HT1080 (cell line): ENCODE measurements around a stretch of chr21.

RAMPAGE:
- cytosol, long total RNA, result no peak
- long total RNA, result no peak
- nucleus, long total RNA, result no peak
Measured at GRCh38 chr21:37382037-37382462, 15.5 kb downstream of the DYRK1A start.

DNA sequence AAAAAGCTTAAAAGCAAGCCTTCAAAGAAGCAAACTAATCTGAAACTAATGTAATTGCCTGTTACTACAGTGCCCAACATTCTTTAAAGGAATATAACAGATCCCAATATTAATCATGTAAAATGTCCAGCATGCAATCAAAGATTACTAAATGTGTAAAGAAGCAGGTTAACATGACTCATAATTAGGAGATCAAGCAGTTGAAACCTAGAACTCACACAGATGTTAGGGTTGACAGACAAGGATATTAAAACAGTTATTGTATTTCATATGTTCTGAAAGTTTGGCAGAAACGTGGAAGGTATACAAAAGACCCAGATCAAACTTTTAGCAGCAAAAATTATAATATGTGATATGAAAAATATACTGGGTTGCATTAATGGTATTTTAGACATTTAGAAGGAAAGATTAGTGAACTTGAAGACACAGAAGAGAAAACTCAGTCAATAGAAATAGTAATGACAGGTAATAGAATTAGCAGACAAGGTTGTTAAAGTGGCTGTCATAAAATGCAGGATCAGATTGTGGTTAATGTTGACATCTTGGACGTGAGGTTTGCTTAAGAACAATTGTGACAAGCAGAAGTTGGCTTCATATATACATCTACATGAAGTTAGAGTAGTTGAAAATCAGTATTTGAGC lies 18.0 kb downstream of the DYRK1A start:
RAMPAGE:
- cytosol, long total RNA, result no peak
- long total RNA, result no peak
- nucleus, long total RNA, result no peak

GRCh38 chr21:37398348-37399129 lies 32.0 kb downstream of the DYRK1A start:
RAMPAGE:
- cytosol, long total RNA, result no peak
- long total RNA, result no peak
- nucleus, long total RNA, result no peak

GRCh38 chr21:37430284-37431017 lies 63.9 kb downstream of the DYRK1A start:
RAMPAGE:
- cytosol, long total RNA, result no peak
- long total RNA, result no peak
- nucleus, long total RNA, result no peak

DNA sequence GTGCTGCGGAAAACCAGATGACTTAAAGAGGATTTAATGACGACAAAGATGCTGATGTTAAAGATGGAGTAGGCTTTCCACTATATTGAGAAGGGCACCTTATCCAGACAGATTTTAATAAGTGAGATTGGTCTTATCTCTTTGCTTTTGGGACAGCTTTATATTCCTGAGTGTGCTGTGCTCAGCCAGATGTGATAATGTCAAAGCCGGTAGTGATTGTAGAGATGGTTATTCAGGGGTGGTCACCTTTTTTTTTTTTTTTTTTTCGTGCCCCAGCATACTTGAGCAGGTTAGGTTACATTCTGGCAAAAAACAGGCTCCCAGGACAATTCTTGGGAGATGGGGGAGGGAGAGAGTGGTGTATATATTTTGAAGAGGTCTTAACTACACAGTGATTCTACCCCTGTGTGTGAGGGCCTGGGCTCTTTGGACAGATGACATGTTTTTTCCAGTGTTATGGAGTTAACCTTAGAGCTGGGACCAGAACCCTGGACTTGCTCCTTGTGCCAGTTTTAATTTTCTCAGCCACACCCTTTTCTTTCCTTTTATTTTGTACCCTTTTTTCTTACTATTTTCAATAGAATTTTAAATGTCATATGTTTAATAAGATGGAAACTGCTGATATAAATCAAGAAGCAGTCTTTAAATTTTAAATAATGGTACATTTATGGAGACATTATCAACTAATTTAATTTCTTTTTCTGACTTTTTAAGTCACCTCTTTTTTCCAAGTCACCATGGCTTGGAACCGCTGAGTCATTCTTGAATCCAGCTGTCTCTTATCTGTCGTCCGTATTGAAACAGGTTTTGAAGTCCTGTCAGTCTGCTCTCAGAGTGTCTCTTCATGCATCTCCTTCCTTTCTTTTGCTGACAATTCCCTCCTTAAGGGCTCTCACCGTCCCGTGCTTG lies 88.5 kb downstream of the DYRK1A start:
RAMPAGE:
- cytosol, long total RNA, result no peak
- long total RNA, result no peak
- nucleus, long total RNA, result no peak

DNA sequence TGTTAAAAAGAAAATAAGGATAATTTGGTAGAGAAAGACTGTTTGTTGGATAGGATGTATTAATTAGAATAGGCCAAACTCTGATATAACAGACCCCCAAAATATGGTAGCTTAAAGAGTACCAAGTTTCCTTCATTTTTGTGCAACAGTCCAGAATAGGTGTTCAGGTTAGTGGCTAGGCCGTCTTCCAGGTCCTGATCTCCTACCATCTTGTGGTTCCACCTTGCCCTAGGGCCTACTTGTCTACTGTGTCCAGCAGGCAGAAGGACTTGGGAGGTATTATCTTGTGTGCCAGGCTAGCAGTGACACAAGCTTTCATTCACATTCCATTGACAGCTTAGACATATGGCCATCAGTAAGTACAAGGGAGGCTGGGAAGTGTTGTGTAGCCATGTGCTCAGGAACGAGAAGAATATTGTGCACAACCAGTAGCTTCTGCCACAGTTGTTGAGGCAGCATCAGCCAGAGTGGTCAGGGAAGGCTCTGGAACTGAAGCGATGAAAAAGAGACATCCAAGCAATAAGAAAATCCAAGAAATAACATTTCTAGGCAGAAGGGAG lies 144.0 kb downstream of the DYRK1A start:
RAMPAGE:
- cytosol, long total RNA, result no peak
- long total RNA, result no peak
- nucleus, long total RNA, result no peak

DNA sequence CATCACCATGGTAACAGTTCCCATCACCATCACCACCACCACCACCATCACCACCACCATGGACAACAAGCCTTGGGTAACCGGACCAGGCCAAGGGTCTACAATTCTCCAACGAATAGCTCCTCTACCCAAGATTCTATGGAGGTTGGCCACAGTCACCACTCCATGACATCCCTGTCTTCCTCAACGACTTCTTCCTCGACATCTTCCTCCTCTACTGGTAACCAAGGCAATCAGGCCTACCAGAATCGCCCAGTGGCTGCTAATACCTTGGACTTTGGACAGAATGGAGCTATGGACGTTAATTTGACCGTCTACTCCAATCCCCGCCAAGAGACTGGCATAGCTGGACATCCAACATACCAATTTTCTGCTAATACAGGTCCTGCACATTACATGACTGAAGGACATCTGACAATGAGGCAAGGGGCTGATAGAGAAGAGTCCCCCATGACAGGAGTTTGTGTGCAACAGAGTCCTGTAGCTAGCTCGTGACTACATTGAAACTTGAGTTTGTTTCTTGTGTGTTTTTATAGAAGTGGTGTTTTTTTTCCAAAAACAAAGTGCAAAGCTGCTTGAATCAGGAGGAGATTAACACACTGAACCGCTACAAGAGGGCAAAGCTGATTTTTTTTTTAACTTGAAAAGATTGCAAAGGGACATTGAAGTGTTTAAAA lies 145.6 kb downstream of the DYRK1A start:
RAMPAGE:
- cytosol, long total RNA, result no peak
- long total RNA, result no peak
- nucleus, long total RNA, result no peak

DNA sequence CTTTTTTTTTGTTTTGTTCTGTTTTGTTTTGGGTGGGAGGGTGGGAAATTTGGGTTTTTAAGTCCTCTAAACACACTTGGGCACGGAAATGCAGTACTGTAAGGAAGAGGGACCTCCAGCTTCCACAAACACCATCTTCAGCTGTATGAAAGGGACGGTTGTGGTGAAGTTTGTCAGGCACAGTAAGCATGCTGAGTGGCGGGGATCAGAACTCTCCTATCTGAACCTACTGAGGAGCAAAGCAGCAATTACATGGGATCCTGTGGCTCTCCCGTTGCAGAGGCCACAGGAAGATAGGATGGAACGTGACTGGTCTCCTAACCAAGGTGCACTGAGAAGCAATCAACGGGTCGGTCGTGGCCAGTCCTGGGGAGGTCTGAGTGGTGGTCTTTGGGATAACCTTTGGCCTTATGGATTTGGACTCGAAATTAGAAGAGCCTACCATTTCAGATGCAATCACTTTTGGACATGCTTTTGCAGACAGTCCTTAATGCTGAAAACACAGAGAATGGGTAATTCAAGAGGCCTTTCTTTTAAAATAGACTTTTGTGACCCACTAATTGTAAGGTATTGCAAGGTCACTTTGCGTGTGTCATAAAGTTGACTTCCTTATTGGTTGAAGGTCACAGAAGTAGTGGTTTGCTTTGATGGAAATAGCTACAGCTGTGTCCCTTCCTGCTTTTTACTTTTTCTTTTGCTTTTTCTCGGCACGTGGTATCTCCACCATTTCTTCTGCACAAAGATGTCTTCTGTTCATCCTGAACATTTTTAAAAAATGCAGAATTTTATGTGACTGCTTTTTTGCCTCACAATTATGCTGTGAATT lies 146.6 kb downstream of the DYRK1A start:
RAMPAGE:
- cytosol, long total RNA, result no peak
- long total RNA, result no peak
- nucleus, long total RNA, result no peak

GRCh38 chr21:37517128-37517905 lies 150.7 kb downstream of the DYRK1A start:
RAMPAGE:
- cytosol, long total RNA, result no peak
- long total RNA, result no peak
- nucleus, long total RNA, result no peak

GRCh38 chr21:37563277-37564323 lies 197.0 kb downstream of the DYRK1A start:
RAMPAGE:
- cytosol, long total RNA, result no peak
- long total RNA, result no peak
- nucleus, long total RNA, result no peak

RAMPAGE:
- cytosol, long total RNA, result no peak
- long total RNA, result no peak
- nucleus, long total RNA, result no peak
Measured at GRCh38 chr21:37565210-37565670, 198.7 kb downstream of the DYRK1A start.

DNA sequence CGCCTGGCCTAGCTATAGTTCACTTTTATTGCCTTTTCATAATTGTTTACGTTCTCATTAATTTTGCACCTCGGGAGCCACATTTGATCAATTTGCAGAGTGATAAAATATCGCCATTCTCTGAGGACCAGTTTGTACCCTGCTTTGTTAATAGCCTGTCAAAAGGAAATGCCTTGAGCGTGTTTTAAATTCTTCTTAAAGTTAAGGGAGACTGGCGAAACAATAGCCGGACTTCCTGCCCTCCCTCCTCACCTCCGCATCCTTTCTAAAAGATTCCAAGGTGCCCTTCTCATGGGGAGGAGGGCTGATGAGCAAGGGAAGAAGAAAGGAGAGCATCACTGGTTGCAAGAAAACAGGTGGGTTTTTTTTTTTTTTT lies 271.6 kb downstream of the KCNJ6 start:
RAMPAGE:
- cytosol, long total RNA, result no peak
- long total RNA, result no peak
- nucleus, long total RNA, result no peak

GRCh38 chr21:37751142-37751798 lies 165.0 kb downstream of the KCNJ6 start:
RAMPAGE:
- cytosol, long total RNA, result no peak
- long total RNA, result no peak
- nucleus, long total RNA, result no peak

GRCh38 chr21:38170306-38170698 lies 86.5 kb upstream of the KCNJ15 start:
RAMPAGE:
- cytosol, long total RNA, result no peak
- long total RNA, result no peak
- nucleus, long total RNA, result no peak

DNA sequence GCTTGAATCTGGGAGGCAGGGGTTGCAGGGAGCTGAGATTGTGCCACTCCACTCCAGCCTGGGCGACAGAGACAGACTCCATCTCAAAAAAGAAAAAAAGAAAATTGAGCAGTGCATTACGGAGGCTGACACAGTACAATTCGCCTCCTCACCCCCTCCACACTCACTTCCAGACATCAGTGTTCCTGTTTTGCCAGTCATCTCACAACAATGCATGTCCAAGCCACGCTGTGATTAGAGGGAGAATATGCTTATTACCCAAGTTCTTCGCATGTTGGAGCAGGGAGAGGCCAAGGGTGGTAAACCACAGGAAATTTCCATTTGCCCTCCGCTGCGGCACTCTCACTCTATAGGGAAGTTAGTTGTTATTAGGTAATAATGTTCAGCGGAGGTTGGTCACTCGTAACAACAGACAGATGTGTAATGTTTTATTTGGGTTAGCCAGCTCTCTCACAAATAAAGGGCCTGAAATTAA lies 32.9 kb downstream of the KCNJ15 start:
RAMPAGE:
- cytosol, long total RNA, result no peak
- long total RNA, result no peak
- nucleus, long total RNA, result no peak

RAMPAGE:
- cytosol, long total RNA, result no peak
- long total RNA, result no peak
- nucleus, long total RNA, result no peak
Measured at GRCh38 chr21:38296285-38296988, 39.6 kb downstream of the KCNJ15 start.

GRCh38 chr21:38435013-38435524 lies 63.2 kb downstream of the ERG start:
RAMPAGE:
- cytosol, long total RNA, result no peak
- long total RNA, result no peak
- nucleus, long total RNA, result no peak

DNA sequence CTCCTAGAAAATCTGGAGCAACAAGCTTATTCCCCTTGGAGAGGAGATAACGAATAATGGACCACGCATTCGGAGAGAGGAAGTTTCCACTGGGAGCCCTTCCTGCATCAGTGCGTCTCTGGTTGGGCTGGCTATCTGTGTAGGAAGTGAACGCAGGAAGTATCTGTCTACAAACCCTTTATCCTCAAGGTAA lies 9.4 kb downstream of the ERG start:
RAMPAGE:
- cytosol, long total RNA, result no peak
- long total RNA, result no peak
- nucleus, long total RNA, result no peak

DNA sequence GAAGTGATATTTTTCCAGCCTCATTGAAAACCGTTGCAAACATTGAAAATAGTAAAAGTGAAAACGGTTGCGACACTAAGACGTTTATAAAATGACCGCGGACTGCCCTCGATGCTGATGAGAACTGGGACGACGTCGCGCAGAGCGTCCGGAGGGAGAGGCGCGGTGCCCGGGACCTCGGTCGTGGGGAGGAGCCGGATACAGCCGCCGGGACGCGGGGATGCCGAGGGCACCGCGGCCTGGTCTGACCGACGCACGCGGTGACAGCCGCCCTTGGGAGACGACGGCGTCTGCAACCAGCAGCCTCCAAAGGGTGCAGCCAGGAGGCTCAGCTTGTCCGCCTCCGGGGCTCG lies 144.5 kb upstream of the ETS2 start:
RAMPAGE:
- cytosol, long total RNA, result no peak
- long total RNA, result no peak
- nucleus, long total RNA, result no peak

DNA sequence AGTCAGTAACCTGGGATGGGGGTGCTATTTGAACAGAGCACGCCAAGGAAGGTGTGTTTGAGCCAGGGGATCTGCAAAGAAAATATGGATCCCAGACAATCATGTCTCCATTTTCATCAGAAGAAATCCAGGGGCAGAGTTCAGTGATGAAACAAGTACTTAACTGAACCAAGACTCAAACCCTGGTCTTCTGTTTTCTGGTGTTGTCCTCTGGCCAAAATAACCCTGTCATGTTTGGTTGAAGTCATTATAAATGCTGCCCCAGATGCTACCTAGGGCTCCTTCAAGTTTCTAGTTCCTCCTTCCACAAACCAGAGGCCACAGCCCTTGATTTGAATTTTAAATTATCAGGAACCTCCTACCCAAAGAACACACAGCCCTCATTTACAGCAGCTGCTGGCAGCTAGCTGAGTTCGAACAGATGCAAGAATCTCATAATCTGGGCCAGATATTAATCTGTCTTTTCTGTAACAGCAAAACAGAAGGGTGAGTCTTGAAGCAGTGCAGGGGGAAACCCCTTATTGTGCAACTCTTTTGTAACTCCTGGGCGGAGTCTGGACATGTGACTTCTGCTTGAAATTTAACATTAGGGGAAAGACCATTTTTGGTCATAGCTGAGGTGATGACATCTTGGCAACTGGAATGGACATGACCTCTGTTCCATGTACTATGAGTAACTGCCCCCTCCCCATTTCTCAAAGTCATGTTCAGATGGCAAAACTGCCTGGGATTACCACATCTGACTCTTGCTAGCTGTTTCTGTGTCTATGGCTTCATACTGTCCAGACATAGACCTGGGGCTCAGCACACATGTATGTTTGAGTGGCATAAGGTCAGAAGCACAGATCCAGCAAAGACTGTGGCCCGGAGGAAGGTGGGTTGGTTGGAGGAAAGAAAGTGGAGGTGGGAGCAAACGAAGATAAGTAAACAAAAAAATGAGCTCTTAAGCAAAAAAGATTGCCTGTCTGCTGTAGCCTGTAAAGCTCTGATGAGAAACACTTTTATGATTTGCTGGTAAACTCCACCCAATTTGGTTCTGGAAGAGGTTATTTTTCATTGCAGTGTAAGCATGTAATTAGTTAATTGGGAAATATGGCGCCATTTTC lies 25.8 kb downstream of the ETS2 start:
RAMPAGE:
- cytosol, long total RNA, result no peak
- long total RNA, result no peak
- nucleus, long total RNA, result no peak